SK-N-DZ (cell line): ENCODE data around the genes OPRM1 and IPCEF1.

RAMPAGE:
- cytosol, long total RNA, result no peak
- nucleus, long total RNA, result no peak
Measured at GRCh38 chr6:151813826-151814287, 6.4 kb downstream of the ESR1 start.

DNA sequence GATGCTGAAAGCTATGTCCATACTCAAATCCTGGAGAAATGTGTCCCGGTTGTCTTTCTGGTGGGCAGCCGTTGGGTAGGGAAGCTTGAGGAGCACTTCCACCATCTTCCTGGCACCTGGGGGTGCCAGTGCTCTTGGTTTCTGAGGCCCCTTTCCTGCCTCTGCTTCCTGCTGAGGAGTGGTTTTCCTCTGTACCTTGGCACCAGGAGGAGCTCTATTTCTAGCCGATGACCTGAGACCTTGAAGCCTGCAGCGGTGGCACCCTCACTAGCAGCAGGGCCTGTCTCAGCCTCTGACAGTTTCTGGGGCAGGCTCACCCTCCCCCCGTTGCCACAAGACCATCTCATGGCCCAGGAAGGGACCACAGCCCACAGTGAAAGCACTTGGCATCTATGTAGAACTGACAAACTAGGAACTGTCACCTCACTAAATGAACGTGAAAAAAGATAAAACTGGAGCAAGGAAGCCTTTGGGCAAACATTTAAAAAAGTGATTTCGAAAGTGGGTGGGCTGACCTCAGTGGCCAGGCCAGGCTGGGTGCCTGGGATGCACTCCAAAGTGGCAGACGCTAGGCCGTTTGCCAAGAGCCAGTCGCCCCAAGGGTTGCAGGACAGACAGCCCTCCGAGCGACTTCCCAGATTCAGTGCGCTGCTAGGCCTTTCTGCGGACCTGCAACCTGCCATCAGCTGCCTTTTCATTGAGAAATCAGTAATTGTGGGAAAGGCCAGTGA is 303.5 kb downstream of the ESR1 start:
RAMPAGE:
- cytosol, long total RNA, result no peak
- nucleus, long total RNA, result no peak

RAMPAGE:
- cytosol, long total RNA, result no peak
- nucleus, long total RNA, result no peak
Measured at GRCh38 chr6:152316078-152316565, 321.0 kb downstream of the SYNE1 start.

DNA sequence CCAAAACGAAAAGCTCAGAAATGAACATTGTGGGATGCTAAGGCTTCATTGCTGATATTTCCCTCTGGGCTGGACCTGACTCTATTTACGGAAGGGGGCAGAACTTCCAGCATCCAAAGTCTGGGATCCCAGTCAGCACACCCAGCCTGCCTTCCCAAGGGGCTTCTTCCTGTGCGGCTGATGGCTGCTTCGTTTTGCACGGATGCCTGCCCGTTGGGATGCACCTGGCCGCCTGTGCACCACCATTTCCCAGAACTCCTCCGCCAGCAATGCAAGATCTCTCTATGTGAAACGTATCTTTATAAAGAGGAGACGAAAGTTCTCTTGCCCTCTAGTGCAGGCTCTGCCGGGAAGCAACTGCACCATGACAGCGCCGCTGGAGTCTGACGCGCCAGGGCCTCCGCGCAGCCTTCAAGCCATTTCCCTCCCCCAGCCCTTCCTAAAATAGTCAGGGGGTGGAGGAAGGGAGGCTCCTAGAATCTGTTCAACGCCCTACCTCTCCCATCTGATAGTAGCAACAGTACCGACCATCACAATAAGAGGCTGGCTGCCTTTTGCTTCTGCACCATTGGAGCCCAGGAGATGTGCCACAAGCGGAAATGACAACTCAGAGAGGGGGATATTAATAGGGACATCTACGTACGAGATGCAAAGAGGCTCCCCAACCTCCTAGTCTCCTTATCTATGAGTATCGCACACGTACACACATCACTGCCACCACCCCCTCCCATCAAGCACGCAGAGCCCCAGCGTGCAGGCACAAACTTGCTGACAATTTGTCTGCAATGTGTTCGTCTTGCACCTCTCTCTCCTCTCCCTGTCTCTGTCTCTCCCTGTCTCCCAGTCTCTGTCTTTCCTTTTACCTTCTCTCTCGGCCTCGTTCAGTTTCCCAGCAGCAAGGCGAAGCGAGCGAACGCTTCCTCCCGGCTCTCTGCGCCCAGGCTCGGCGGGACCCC is 1.1 kb downstream of the SYNE1 start:
RAMPAGE:
- cytosol, long total RNA, result no peak
- nucleus, long total RNA, result no peak

RAMPAGE:
- cytosol, long total RNA, result no peak
- nucleus, long total RNA, result start-site peak on the plus strand at chr6:152983709-152983759, 69 and 46 reads in 2 replicates
Measured at GRCh38 chr6:152983186-152984090, 597 bp upstream of the FBXO5 start.

DNA sequence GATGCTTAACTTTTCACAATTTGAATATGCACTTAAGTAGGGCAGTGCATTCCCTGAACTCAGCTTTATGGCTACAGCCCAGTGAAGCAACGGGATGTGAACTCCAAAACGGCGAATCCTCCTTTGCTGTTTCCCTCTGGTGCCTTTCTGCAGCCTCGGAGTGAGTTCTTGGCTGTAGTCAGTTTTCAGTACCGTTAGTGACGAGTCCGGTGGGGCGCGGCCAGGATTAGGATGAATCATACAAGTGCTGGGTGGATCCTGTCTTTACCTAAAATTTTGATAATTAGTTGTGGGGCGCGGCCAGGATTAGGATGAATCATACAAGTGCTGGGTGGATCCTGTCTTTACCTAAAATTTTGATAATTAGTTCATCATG is 1.2 kb upstream of the FBXO5 start:
RAMPAGE:
- cytosol, long total RNA, result no peak
- nucleus, long total RNA, result no peak

GRCh38 chr6:154038910-154039772 is at the start of gene OPRM1:
Gene OPRM1 (plus strand): TSS chr6:154039240.
RAMPAGE:
- cytosol, long total RNA, result no peak
- nucleus, long total RNA, result no peak

GRCh38 chr6:154343591-154344416 is 12.8 kb downstream of the IPCEF1 start:
RAMPAGE:
- cytosol, long total RNA, result no peak
- nucleus, long total RNA, result no peak

RAMPAGE:
- cytosol, long total RNA, result no peak
- nucleus, long total RNA, result no peak
Measured at GRCh38 chr6:154356495-154357356, at the start of gene IPCEF1. Gene IPCEF1 (minus strand): TSS chr6:154356803.

GRCh38 chr6:154805176-154805890 is 72.1 kb downstream of the SCAF8 start:
RAMPAGE:
- cytosol, long total RNA, result no peak
- nucleus, long total RNA, result no peak

RAMPAGE:
- cytosol, long total RNA, result no peak
- nucleus, long total RNA, result no peak
Measured at GRCh38 chr6:154843292-154843851, 110.2 kb downstream of the SCAF8 start.

DNA sequence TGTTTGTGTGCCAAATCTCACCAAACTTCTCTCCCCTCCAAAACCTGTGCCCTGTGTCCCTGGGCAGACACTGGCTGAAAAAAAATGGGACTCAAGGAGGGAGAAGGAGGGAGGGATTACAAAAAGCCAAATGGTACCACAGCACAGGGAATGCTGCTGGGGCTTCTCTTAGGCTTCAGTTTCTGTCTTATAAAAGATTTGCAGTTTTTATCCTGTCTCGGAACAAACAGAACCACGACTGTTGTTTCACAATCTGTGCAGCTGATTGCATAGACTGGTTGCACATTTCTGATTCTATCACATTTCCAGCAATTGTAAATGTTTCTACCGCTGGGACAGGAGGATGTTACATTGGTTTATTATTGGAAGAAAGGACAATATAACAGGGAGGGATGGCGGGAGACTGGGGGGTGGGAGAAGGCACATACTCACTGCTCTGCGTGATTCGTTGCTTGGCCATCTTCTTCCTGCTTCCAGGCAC is 73.5 kb upstream of the ARID1B start:
RAMPAGE:
- cytosol, long total RNA, result no peak
- nucleus, long total RNA, result no peak

GRCh38 chr6:156719111-156719430 is 58.1 kb upstream of the ARID1B start:
RAMPAGE:
- cytosol, long total RNA, result no peak
- nucleus, long total RNA, result no peak

RAMPAGE:
- cytosol, long total RNA, result no peak
- nucleus, long total RNA, result no peak
Measured at GRCh38 chr6:156778519-156779097, 1.4 kb downstream of the ARID1B start.

GRCh38 chr6:156791194-156792029 is 14.2 kb downstream of the ARID1B start:
RAMPAGE:
- cytosol, long total RNA, result no peak
- nucleus, long total RNA, result no peak

RAMPAGE:
- cytosol, long total RNA, result no peak
- nucleus, long total RNA, result no peak
Measured at GRCh38 chr6:156822302-156823447, 45.5 kb downstream of the ARID1B start.

DNA sequence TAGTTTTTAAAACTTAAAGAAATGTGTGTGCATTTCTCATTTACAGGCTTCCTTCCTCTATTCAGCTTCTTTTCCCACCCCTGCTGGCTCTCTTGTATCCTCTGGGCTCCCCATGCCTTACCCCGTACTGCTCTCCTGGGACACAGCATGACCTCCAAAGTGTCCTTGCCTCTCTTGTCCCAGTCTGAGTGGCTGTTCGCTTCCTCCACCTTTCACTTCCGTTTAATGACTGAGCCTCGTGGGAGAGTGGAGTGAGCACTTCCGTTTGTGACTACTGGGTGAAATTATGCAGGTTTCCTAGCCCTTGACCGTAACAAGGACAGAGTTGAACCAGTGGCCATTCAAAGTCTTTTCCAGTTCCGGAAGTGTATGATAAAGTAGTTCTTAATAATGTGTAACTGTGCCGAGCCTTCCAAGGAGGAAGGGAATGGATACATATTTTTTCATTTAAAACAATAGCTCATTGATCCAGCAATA is 109.2 kb downstream of the ARID1B start:
RAMPAGE:
- cytosol, long total RNA, result no peak
- nucleus, long total RNA, result no peak

RAMPAGE:
- cytosol, long total RNA, result no peak
- nucleus, long total RNA, result no peak
Measured at GRCh38 chr6:156948760-156949269, 171.6 kb downstream of the ARID1B start.

DNA sequence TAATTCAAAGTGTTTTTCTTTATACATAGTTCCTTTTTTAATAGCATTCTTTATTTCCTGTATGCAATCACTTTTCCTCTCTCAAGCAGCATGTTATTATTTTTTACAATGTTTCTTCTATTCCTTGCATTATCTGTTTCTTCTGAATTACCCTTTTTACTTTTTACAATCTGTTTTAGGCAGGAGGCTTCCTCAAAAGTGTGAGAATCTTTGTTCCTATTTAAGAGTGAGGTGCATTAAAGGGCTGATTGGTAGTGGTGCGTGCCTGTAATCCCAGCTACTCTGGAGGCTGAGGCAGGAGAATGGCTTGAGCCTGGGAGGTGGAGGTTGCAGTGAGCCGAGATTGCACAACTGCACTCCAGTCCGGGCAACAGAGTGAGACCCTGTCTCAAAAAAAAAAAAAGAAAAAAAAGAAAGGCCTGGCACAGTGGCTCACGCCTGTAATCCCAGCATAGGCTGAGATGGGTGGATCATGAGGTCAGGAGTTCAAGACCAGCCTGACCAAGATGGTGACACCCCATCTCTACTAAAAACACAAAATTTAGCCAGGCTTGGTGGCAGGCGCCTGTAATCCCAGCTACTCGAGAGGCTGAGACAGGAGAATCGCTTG is 205.6 kb downstream of the ARID1B start:
RAMPAGE:
- cytosol, long total RNA, result no peak
- nucleus, long total RNA, result no peak

DNA sequence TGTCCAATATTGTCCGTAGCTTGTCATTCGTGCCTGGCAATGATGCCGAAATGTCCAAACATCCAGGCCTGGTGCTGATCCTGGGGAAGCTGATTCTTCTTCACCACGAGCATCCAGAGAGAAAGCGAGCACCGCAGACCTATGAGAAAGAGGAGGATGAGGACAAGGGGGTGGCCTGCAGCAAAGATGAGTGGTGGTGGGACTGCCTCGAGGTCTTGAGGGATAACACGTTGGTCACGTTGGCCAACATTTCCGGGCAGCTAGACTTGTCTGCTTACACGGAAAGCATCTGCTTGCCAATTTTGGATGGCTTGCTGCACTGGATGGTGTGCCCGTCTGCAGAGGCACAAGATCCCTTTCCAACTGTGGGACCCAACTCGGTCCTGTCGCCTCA is 116.3 kb downstream of the TMEM242 start:
RAMPAGE:
- cytosol, long total RNA, result no peak
- nucleus, long total RNA, result no peak